SK-MEL-5 (cell line): Measurements from ENCODE around the gene RYR2.

DNA sequence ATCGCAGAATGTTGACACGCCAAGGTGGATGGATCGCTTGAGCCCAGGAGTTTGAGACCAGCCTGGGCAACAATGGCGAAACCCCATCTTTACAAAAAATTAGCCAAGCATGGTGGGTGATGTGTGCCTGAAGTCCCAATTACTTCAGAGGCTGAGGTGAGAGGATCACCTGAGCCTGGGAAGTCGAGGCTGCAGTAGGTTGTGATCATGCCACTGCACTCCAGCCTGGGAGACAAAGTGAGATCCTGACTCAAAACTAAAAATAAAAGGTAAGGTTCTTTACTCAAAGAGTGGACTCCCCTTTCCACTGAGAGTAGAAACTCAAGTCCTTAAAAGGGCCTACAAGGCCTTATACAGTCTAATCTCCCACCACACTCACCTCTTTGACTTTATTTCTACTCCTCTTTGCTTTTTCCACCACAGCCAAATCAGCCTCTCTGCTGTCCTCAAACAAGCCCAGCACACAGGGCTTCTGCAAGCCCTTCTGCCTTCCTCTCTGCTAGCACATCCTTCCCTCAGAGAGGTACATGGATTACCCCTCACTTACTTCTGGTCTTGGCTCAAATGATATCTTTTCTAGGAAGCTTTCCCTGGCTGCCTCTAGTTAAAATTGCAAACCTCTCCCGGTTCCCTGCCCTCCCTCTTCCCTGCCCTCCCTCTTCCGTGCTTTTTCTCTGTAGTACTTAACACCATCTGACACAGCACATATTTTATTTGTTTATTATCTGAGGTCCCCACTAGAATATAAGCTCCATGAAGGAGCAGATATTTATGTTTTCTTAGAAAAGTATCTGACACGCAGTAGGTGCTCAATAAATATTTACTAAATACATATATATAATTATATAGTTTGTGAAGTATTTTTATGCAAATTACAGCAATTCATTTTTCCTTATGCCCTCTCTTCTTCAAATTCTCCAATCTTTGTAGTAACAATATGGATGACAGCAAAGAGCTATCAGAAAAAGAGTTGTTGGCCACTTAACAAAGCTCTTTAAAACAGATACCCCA lies 1.7 kb downstream of the LYST start:
RAMPAGE:
- cytosol, long total RNA: no peak
- long total RNA: no peak
- nucleus, long total RNA: no peak

DNA sequence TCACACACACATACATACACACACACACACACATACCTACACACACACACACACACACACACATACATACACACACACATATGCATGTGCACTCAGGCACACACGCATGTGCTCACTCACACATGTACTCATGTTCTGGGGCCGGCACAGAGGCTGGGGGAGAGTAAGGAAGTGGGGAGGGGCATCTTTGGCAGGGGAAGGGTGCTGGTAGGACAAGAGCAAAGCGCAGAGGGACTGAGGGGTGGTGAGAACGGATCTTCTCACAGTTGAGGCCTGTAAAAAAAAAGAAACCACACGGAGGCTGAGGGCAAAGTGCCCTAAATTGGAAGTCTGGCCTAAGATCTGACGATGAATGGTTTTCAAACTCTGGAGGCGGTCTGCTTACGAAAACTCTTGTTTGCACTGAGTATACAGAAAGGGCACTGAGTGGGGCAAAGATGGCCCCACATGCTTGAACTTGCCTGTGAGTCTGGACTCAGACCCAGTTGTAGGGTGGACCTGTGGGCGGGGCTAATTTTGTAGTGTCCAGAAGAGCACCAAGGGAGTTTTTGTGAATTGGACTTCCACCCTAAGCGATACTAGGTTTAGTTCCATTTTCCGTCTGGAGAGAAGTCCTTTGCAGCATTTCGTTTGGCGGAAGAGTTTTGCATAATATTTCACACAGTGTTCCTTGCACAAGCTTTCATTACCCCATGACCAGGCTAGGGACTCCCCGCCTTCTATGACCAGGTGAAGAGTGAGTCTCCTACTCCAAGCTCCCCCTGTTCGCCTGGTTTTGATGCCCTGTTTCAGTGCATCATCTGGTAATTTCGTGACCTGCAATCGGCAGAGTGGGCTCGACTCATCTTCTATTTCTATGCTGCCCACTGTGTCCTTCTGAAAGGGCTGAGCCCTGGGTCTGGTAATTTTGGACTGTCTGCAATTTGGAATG lies 79.3 kb upstream of the LYST start:
RAMPAGE:
- cytosol, long total RNA: no peak
- long total RNA: no peak
- nucleus, long total RNA: no peak

RAMPAGE:
- cytosol, long total RNA: no peak
- long total RNA: no peak
- nucleus, long total RNA: no peak
Observed at GRCh38 chr1:235998820-235999238, 66.1 kb downstream of the NID1 start.

DNA sequence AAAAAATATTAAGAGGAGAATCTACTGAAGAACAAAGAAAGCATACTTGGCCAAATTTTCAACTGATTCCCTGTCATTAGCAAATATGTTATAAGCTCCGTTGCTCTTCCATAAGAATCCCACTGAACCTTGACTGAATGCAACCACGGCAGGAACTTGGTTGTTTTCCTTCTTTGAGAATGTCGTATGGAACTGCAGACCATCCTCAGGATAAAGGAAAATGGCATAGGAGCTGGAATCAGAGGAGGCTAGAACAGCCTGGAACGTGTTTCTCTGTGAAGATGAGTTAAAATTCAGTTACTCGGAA lies 19.5 kb downstream of the NID1 start:
RAMPAGE:
- cytosol, long total RNA: no peak
- long total RNA: no peak
- nucleus, long total RNA: no peak

RAMPAGE:
- cytosol, long total RNA: no peak
- long total RNA: no peak
- nucleus, long total RNA: no peak
Observed at GRCh38 chr1:236066079-236066608, 1.3 kb upstream of the NID1 start.

DNA sequence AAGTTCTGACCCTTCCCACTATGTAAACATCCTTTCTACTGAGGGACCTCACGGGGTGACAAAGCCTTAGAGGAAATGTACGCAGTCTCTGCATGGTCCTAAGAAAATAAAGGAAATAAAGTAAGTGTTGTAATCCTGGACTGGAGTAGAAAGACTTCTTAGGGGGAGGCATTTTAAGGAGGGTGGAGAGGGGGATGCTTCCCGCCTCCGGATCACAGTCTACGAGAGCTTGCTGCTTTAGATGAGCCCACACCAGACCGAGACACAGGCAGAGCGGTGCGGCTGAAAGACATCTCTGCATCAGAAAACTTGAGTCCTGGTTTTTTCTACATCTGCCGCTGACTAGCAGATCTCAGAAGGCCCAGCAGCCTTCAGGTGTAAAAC lies 22.3 kb upstream of the GPR137B start:
RAMPAGE:
- cytosol, long total RNA: no peak
- long total RNA: no peak
- nucleus, long total RNA: no peak

GRCh38 chr1:236160168-236160444 lies 17.8 kb downstream of the GPR137B start:
RAMPAGE:
- cytosol, long total RNA: no peak
- long total RNA: no peak
- nucleus, long total RNA: no peak

RAMPAGE:
- cytosol, long total RNA: no peak
- long total RNA: no peak
- nucleus, long total RNA: no peak
Observed at GRCh38 chr1:236347912-236348377, 46.1 kb upstream of the EDARADD start.

GRCh38 chr1:236459839-236460168 lies 64.0 kb upstream of the LGALS8 start:
RAMPAGE:
- cytosol, long total RNA: no peak
- long total RNA: no peak
- nucleus, long total RNA: no peak

GRCh38 chr1:236502919-236503671 lies 20.7 kb upstream of the LGALS8 start:
RAMPAGE:
- cytosol, long total RNA: no peak
- long total RNA: no peak
- nucleus, long total RNA: no peak

GRCh38 chr1:236843746-236844302 lies 48.7 kb downstream of the MTR start:
RAMPAGE:
- cytosol, long total RNA: no peak
- long total RNA: no peak
- nucleus, long total RNA: no peak

DNA sequence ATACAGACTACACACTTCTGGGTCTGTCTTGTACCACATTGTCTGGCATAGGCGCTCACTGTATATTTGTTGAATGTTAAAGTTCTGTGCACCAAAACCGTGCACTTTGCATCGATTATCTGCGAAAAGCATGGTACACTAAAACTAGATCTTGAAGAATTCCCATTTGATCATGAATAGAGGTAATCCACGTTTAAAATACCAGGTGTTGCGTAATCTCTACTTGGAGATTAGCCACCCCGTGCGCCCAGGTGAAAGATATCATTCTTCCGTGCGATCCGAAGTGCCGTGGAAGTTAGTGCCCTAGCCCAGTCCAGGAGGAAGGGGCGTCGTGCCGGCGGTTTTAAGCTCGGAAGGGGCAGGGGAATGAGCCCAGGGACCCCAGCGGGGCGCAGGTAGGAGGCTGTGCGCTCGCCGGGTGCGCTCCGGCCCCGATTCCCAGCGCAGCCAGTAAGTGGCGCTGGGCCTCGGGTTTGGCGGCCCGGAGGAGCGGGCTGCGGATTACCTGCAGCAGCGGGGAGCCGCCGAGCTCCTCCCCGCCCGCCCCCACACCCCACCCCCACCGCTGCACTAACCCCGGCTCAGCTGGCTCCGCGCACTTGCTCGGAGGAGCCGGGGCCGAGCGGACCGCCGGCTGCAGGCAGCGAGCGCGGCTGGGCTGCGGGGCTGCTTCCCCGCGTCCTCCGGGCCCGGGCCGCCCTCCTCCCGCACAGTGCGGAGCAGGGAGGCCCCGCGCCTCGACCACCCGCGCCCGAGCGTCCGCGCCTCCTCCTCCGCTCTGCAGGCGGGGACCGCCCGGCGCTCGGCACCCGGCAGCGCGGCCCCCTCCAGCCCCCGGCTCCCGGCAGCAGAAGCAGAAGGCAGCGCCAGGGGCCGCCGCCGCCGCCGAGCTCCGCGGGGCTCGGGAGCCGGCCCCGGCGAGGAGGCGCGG lies at the start of gene RYR2:
Gene RYR2, plus strand, starts transcription at position 598 of the 931 bp plus-strand sequence.
RAMPAGE:
- cytosol, long total RNA: no peak
- long total RNA: no peak
- nucleus, long total RNA: no peak

RAMPAGE:
- cytosol, long total RNA: no peak
- long total RNA: no peak
- nucleus, long total RNA: no peak
Observed at GRCh38 chr1:237197308-237197812, 155.4 kb downstream of the RYR2 start.

GRCh38 chr1:238485035-238485475 lies 594.3 kb upstream of the ZP4 start:
RAMPAGE:
- cytosol, long total RNA: no peak
- long total RNA: no peak
- nucleus, long total RNA: no peak

GRCh38 chr1:239714326-239715160 lies 328.2 kb downstream of the CHRM3 start:
RAMPAGE:
- cytosol, long total RNA: no peak
- long total RNA: no peak
- nucleus, long total RNA: no peak

DNA sequence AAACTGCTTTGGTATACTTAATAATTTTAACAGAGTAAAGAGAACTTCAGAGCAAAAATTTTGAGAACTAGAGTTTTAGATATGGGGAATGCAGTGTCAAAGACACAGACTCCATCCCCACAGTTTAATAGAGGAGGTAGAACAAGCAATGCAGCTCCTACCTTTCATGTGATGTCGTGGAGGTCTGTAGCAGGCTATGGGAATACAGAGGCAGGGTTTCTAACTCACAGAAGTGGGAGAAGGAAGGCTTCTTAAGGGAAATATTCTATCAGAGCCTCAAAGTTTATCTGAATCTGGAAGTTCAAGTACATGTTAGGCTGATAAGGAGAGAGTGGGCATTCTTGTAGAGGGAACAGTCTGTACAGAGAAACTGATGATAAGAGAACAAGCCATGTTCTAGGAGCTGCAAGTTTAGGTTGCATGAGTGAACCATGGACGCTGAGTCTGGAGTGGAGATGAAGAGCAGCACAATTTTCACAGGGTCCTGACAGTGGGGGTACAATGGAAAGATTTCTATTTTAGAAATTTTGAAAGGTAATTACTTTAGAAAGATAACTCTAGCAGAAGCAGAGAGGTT lies 344.0 kb downstream of the CHRM3 start:
RAMPAGE:
- cytosol, long total RNA: no peak
- long total RNA: no peak
- nucleus, long total RNA: no peak

DNA sequence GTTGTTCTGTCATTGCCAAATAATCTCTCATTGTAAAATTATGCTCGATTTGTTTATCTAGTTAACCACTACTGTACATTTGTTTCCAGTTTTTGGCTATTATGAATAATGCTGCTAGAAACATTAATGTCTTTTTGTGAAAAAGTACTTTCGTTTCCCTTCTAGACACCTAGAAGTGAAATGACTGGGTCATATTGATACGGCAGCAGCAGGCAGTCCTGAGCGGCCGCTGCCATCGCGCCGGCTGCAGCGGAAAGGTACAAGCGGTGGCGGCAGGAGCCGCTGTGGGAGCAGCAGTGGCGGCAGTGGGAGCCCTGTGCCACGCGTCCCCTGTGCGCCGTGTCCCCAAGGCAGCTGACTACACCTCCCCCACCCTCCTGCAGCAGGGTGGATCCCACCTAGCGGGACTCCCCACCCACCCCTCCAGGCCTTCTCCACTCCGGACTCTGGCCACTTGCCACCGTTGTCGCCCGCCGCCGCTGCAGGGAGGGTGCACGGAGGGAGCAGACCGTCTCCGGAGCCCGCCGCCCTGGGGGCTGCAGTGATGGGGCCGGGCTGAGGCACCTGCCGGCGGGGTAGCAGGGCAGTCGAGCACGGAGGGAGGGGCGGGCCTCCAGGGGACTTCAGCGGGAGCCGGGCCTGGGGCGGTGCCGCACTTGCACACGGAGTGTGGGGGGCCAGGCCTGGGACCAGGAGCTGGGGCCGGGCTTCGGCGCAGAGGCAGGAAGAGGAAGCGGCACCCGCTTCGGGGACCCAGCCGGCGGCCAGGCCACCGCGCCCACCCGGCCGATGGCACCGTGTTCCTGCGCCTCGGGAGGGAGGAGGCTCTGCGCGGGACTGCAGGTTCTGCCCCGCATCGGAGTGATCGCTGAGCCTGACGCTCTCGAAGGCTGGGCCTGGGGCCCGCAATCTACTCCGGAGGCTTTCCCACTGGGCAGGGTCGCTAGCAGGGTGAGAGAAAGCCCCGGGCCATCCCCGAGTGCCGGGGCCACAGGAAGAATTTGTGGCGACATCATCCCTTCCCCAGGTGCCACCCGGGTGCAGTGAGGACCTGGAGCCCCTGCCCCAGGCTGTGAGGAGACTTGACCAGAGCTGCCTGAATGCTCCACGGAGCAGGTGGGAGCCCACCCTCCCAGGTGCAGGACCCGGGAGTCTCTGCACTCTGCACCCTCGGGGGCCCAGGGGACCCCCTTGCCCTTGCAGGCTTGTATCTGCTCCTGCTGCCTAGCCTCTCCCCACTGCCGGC lies 67.0 kb upstream of the RGS7 start:
RAMPAGE:
- cytosol, long total RNA: no peak
- long total RNA: no peak
- nucleus, long total RNA: no peak

DNA sequence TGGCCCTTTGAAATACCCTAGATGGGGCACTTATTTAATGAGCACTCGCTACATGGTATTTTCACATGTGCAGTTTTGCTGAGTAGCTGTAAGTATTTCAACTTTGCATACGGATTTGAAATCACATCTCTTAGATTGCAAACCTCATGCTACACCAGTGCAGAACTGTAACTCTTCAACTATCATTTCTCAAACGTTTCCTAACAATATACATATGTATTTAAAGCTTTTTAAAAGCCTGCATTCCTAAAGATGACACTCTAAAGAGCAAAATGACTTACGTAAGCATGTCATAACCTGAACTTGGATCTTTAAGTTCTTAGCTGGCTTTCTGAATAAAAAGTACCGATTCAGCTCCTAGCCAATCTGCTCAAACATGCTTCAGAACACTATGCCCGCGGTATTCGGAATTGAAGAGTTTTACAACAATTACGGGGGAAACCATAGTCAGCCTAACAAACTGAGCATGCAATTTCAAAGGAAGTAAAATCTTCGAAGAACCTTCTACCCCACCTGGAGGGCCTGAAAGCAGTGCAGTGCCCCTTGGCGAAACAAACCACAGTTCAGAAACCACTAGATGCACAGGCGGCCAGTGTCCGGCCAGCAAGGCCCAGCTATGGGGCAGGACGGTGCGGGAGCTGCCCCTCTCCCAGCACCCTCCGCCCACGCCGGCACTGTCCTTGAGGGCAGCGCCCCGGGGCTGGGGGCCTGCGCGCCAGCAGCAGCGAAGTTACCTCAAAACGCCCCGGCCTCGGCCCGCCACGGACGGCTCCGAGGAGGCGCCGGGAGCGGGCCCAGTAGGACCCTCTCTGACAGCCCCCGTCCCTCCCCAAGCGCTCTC lies 788 bp downstream of the FH start:
RAMPAGE:
- cytosol, long total RNA: no peak
- long total RNA: no peak
- nucleus, long total RNA: no peak

DNA sequence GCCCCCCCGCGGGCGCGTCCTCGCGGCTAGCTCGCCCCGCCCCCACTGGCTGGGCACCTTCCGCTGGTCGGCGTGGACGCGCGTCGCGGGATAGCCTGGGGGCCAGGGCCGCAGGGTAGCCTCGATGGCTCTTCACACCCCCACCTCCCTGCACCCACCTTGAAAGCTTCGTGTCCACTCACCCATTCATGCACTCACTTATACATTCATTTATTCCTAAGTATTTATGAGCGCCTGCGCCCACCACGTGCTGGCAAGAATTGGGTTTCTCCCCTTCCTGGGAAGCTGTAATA lies 280 bp upstream of the CHML start:
RAMPAGE:
- cytosol, long total RNA: no peak
- long total RNA: no peak
- nucleus, long total RNA: no peak

DNA sequence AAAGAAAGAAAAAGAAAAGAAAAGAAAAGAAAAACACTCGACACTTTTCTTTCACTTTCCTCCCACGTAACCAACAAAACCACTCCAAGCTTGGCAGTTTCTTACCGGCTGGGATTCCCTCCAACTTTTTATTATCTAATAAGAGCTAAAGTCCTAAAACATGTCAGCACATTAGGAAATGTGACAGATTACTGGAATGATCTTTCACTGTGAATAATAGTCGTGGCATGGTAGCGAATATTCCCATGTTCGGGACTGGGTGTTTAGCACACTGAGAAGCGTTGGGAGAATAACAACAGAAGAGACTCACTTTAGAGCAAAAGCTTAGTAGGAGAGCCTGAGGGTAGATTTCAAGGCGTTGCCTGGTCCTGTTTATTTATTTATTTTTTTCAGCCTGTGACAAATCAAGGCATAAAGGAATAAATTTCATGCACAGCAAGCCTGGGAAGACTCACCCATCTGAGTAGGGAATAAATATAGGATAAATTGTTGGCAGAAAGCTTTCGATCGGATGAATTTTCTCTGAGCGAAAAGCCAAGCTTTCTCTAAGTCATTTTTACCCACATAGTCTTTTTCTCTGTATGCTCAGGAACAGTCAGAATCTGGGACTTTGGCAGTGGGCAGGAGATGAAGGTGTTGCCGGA lies 97.0 kb downstream of the WDR64 start:
RAMPAGE:
- cytosol, long total RNA: no peak
- long total RNA: no peak
- nucleus, long total RNA: no peak